ENCODE measurements around the gene TAX1BP3.

DNA sequence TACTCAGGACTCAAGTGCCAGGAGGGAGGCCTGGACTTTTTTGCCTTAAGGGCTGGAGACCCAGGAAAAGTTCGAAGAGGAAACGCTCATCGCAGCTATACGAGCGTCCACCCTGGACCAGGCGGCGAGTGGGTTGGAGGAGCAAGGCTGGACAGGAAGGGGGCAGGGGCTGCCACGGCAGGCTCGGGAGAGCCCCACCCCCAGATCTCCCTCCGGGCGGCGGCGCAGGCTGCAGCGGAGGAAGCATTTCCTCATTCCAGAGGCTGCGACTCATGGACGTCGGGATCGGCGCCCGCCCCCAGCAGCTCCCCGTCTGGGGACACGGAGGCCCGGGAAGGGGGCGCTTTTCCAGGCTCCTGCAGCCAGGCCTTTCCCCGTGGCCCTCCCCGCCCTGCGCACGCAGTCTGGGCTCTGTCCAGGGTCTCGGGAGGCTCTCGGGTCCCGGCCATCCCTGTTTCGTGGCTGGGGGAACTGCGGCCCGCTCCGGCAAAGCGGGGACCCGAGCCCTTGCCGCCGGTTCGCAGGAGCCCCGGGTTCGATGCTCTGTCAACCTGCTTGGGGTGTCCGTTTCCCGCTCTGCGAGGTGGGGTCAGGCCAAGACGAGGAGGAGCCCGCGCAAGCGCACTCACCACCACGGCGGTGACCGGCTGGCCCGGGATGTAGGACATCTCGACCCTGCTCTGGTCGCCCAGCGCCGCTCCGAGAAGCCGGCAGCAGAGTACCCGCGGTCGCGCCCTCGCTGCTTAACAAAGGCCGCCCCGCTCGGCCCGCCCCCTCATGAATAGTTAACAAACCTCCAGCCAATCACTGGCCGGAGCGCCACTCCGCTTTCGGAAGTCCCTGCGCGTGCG is at the start of gene TAX1BP3:
Gene TAX1BP3, minus strand, starts transcription at position 720 of the 851 bp plus-strand sequence.
- PRO-cap, 2 experiments: peak in 2 of 2 experiments; most common plus-strand start position 273 of the sequence (in 1); most common minus-strand start position 130 of the sequence (in 2)

GRCh38 chr17:3696854-3697168 is 856 bp upstream of the P2RX5 start:
- PRO-cap, 2 experiments: no peak in any of the 2 experiments

DNA sequence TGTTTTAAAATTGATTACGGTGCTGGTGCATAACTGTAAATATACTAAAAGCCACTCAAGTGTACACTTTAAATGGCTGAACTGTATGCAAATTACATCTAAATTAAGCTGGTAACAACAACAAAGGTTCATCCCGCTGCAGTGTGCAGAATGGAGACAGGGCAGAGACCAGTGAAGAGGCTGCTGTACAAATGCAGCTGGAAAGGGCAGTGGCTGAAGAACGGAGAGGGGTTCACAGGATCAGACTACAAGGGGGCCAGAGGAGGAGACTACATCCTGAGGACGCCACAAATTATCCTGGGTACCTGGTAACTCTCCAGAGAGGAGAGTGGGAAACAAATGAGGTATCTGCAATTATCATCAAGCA is 9.1 kb upstream of the ITGAE start:
- PRO-cap, 2 experiments: no peak in any of the 2 experiments

DNA sequence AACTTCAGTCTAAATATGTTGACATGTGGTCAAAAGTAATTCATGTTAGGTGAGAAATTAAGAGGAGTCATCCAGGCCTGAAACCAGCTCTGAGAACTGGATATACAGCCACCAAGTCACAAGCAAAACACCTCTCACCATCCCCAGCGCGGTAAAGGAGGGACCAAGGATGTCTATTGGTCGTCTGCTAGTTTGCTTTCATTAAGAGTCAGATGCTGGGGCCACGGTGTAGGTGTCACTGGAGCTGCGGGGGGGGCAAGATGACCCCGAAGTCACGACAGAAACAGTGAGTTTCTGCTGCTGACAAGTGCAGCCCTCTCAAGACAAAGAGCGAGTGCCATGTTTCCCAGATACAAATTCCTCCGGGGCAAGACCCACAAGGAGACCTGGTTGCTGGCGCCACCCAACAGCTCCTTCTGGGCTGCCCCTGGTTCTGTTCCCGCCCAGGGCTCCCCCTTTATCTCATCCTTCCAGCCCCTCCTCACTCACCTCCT is 742 bp downstream of the NCBP3 start:
- PRO-cap, 2 experiments: no peak in any of the 2 experiments

DNA sequence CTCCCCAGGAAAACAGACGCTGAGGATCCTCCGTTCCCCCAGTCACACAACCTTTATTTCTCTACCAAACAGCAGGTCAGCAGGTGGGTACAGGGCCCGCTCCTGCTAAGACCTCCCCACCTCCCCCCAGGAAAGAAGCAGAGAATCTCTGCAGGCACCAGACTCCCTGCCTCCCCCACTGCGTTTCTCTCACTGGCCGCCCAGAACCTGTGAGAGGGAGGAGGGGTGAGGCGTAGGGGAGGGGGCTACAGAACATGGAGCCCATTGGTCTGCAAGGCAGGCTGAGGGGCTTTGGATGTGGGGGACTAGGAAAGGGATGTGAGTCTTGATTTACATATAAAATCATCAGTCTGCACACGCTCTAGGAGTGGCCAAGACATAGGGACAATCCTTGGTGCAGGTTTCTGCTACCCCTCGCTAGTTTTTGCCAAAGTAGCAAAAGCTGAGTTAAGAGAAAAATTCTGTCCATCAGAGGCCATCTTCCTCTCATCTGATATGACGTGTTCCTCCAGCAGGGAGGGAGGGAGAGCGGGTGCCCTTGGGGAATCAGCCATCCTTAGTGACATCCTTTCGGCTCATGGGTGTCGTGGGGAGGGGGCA is 7.7 kb upstream of the P2RX1 start:
- PRO-cap, 2 experiments: no peak in any of the 2 experiments

DNA sequence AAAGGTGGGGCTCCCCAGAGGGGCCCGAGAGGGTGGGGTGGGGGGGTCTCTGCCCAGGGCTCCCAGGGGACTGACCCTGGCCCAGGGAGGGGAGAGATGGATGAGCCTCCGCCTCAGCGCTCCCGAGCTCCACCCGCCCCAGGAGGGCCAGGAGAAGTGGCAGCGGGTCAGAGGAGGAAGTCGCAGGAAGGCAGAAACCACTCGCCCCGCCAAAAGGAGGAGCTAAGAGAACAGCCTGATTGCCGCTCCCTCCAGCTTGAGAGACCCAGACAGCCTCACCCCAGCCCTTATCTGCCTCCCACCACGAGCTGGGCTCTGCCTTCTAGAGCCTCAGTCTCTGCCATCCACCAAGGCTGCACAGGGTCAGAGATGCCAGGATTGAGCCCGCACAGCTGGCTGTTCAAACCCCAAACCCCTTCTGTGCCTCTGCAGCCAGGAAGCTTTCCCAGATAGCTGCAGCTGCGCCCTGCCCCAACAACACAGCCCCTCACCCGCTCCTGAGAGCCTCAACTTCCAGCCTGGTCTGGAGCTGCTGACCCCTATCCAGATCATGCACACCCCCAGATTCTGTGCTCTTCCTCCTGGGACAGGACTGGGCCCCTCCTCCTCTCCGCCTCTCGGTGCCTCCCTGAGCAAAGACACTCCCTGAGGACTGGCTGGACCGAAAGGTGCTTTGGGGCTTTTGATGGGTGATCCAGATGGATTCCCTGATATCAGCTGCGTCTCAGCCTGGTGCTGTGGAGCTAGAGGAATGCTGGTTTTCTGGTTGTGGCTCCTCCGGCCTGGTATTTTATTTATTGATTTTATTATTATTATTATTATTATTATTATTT is 1.0 kb upstream of the ATP2A3 start:
- PRO-cap, 2 experiments: peak in 2 of 2 experiments; most common plus-strand start position 212 of the sequence (in 1); most common minus-strand start position 140 of the sequence (in 1)

DNA sequence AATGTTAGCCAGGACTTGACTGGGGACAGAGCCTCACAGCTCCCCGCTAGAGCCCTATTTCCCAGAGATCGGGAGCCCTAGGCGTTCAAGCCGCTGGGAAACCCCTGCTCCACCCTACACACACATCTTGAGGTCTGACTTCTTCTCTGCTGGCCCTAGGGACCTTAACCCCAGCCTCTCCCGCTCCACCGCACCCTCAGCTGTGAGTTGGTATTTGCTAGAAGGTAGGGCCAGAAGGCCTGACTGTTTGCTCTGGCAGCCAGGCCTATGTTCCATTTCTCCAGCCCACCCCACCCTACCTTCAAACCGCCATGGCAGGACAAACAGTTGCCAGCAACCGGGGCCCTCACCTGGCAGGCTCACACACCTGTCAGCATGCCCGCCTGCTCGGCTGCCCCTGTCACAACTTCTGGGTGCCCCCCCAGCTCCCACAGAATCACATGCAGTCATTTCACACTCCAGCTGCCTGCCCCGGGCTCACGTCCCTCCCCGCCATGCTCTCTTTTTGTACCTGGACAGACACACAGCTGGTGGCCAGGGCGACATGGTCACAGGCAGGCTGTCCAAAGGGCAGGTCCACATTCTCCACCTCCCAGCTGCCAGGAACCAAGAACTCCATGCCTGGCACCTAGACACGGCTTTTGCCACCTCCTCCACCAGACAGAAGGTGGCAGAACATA is 2.5 kb upstream of the ATP2A3 start:
- PRO-cap, 2 experiments: no peak in any of the 2 experiments

DNA sequence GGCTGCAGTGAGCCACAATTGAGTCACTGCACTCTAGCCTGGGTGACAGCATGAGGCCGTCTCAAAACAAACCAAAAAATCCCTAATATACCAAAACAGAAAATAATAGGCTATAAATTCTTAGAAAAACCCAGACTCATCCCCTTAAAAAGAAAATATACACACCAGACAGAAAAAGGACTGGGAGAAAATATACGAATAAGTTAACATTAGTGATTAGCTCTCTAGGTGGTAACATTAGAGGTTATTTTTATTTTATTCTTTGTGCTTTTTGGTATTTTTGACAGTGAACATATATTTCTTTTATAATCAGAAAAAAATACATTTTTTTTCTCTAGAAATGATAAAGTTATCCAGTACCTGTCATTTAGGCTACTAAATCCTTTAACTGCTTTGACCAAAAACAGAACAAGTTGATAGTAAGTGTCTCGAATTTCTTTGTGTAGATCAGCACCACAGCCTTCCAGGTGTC is 84.0 kb downstream of the ZZEF1 start:
- PRO-cap, 2 experiments: no peak in any of the 2 experiments

DNA sequence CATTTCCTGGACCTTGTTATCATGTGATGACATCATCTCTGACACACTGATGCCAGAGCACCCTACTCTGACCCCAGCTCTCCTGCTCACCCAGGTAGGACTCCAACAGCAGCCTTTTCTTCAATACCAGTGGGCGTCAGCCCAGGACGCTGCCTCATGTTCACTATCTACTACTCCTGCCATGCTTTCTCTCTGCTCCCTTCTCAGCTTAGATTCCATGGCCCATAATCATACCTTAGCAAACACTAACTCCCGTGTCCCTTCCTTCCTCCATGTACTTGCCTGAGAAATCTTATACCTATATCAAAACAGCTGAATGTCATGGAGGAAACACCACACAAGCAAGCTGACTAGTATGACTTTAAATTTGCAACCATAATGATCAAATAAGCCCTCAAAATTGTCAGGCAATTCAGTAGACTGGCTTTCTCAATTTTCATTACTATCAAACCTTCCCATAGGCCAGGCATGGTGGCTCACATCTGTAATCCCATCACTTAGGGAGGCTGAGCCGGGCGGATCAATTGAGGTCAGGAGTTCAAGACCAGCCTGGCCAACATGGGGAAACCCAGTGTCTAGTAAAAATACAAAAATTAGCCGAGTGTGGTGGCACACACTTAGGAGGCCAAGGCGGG is 82.9 kb downstream of the ZZEF1 start:
- PRO-cap, 2 experiments: no peak in any of the 2 experiments

DNA sequence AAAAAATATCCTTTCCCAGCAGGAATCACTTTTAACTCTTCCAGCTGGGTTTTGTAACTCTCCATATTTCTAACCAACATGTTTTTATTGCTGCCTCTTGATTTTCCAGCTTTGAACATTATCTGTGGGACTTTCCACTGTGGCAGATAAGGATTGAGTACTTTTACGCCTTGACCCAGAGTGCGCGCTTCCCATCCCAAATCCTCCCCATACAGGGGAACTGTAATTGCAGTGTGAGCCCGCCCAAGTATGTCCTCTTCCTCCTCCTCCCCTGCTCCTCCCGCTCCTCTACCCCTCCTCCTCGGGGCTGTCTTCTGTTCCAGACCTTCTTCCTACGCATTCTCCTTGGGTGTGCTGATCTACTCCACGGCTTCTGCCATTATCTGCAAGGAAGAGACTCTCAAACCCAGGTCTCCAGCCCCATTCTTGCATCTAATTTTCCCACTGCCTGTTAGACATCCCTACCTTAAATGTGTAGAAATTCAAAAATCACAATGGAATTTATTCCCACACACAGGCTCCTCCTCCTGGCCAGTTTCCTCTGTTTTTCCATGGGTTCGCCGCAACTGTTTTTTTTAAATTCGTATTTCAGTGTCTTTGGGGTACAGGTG is 43.5 kb downstream of the CYB5D2 start:
- PRO-cap, 2 experiments: no peak in any of the 2 experiments

- PRO-cap, 2 experiments: no peak in any of the 2 experiments
Measured at GRCh38 chr17:4262751-4263150, 1.0 kb downstream of the ANKFY1 start.

GRCh38 chr17:4342066-4342538 is 24.4 kb downstream of the UBE2G1 start:
- PRO-cap, 2 experiments: no peak in any of the 2 experiments

GRCh38 chr17:4499504-4500538 is 1.1 kb downstream of the SPNS2 start:
- PRO-cap, 2 experiments: peak in 2 of 2 experiments; most common plus-strand start chr17:4500473 (in 2); most common minus-strand start chr17:4499877 (in 1)

DNA sequence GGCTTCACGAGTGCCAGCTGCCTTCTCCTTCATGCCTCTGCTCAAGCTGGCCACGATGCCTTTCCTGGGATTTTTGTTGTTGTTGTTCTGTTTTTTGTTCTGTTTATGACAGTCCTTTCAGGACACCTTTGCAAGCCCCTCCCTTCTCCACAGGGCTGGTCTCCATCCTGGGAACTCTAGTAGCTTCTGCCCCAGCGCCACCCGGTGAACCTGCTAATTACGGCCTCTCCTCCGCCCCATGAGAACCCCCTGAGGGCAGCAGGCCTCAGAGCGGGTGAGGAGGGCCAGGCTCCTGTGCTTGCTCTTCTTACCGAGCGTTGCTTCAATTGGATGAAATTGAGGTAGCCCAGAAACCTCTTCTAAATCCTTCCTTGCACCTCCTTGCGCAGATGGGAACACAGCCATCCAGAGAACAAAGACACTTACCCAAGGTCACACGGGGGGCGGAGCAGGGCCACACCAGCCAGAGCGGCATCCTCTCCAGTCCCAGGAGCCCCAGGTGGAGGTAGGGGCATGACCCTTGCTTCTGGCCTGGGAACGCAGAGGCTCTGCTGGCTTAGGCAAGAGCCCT is 4.1 kb downstream of the SPNS2 start:
- PRO-cap, 2 experiments: no peak in any of the 2 experiments

DNA sequence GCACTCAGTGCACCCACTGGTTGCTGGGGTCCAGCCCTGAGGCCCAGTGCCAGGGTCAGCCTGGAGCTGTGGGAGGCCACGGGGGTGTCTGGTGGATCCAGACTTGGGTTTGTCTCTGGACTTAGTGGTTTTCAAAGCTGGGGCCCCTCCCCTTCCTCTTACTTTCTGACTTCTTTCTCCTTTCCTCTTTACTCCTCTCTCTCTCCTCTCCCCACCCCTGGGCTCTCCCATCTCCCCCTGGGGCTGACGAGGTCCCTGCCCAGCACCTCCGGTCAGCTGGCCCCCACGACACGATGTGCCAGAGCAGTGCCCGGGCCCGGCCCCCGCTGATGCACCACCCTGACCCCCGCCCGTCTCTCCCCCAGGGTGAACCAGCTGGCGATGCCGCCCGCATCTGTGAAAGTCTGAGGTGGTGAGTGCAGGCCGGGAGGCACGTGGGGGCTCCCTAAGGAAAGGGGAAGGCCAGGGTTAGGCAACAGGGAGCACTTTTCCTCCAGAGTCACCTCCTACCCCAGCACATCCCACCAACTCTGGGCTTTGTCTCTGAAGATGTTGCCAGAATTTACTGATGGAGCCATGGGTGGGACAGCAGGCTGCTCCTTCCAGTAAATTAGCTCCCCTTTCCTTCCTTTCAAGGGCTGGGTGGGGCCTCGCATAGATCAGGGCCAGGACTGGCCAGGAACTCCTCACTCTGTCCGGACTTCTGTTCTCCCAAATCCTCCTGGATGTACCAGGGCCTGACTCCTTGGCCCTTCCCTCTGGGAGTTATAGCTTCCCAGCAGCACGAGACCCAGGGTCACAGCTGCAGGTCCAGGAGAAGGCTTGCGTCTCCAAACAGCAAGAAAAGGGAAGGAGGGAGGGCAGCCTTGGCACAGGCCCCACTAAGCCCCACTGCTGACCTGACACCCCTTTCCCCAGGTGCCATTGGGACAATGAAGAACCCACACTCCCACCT is 18.4 kb downstream of the MYBBP1A start:
- PRO-cap, 2 experiments: no peak in any of the 2 experiments

- PRO-cap, 2 experiments: no peak in any of the 2 experiments
Measured at GRCh38 chr17:4565656-4566077, 5.3 kb upstream of the GGT6 start.

- PRO-cap, 2 experiments: no peak in any of the 2 experiments
Measured at GRCh38 chr17:4587102-4587703, 2.9 kb downstream of the SMTNL2 start.

DNA sequence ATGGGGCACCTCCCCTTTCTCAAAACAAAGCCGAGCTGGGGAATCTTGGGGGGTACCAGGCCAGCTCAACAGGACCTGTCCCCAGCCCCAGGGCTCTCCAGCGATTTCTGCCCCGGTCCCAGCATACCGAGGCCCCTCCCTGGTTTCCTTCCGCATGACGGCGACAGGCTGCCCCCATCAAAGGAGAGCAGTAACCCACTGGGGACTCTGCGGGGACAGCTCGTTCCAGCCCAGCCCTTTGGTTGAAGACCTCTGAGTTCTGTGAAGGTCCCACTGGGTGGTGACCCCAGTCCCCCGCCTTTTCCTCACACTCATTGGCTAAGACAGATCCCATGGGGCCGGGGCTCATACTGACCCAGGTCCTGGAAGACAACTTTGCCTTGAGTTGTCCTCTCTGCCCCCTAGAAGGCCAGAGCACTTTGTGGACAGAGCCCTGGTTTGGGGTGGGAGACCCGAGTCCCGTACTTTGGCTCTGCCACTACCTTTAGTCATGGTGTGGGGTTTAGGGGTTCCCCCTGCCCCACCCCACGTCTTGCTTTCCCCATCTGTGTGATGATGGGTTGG is 4.1 kb downstream of the SMTNL2 start:
- PRO-cap, 2 experiments: no peak in any of the 2 experiments

- PRO-cap, 2 experiments: no peak in any of the 2 experiments
Measured at GRCh38 chr17:4591532-4592178, 7.3 kb downstream of the SMTNL2 start.

- PRO-cap, 2 experiments: no peak in any of the 2 experiments
Measured at GRCh38 chr17:4600408-4601159, 16.3 kb downstream of the SMTNL2 start.